Pulmonary artery (tissue), 1 donor: ENCODE results near the genes DPP8, MEGF11, MAP2K1 and SMAD6.

DNA sequence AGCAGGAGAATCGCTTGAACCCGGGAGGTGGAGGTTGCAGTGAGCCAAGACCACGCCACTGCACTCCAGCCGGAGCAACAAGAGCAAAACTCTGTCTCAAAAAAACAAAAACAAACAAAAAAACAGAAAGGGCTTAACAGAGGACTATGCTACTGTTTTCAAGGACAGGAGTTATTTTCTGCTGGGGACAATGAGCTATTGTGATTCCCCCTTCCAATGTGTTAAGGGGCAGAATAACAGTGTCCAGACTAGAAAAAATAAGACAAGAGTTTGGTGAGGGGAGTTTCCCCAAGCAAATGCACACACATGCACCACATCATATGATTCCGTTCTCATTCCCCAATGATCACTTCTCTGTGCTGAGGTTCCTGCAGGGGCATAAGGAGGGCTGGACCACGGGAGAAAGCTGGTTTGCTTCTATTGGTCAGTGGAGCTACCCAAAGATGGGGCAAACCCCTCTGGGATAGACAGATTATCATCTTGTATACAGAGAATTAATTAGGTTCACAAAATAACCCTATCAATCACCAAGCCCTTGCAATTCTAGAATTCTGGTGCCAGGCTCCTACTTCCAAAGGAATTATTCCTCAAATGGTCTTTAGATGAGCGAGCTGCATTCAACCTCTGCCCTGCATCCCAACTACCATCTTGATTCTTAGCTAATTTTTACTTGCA, 80.6 kb downstream of the RBPMS2 start:
- PRO-cap = no peak

DNA sequence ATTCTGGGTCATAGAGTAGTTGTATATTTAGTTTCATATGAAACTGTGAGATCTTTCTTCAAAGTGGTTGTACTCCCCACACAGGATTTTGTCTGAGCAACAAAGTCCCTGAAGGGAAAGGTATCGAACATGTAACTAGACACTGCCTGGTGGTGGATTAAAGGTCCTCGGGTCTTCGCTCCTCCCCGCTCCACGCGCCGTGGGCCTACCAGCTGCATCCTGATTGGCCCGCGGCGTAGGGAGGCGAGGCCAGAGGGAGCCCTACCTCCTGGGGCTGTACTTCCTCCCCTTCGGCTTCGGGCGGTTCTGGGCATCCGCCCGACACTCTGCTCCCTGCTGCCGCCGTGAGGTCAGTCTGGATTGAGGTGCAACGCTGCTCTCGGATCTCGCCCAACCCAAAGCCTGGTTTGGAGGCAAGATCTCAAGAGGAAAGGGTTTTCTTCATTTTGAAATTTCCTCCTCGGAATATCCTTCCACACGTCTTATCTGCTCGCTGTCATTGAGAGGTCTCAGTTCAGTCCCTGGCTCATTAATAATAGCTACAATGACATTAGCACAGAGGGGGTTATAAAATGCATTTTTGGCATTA, 6.0 kb upstream of the PLEKHO2 start:
- PRO-cap = bidirectional peak, plus-strand start at position 353 of the sequence, minus-strand start at position 191 of the sequence

DNA sequence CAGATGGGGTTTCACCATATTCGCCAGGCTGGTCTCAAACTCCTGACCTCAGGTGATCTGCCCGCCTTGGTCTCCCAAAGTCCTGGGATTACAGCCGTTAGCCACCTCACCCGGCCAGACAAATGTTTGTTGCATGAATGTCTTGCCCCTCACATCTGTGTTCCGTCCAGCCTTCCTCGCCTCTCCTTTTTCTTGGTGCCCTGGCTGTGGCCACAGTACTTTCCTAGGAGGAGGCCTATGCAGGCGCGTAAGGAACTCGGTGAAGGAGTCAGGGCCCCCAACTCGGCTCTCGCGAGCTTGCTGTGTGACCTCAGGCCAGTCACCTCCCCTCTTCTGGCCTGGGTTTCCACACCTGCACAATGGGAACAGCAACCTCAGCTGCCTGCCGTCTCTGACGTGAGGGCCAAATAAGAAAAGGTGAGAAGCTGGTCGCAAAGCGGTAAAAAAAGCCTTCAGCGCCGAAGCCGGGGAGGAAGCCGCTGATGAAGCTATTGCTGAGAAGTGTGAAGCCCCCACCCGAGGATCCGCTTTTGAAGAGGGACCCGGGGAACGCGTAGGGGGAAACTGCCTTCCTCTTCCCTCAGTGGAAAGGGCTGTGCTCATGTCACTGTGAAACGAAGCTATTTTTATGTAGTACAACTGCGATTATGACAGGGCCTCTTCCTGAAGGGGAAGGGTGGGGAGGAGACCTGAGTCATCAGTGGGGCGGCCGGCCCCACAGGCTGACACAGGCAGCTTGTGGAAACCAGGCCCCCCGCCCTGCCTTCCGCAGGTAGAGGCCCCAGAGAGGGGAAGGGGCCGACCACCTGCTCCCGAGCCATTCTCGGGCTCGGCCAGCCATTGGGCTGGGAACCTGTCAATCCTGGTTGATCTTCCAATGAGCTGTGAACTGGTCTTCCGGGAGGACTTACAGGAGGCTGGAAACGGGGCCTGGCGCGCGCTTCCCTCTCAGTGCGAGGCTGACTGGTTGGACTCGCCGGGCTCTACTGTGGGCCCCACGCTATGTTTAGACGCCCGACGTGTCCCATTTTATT, 18.1 kb upstream of the ANKDD1A start:
- PRO-cap = bidirectional peak, plus-strand start at position 951 of the sequence, minus-strand start at position 831 of the sequence

DNA sequence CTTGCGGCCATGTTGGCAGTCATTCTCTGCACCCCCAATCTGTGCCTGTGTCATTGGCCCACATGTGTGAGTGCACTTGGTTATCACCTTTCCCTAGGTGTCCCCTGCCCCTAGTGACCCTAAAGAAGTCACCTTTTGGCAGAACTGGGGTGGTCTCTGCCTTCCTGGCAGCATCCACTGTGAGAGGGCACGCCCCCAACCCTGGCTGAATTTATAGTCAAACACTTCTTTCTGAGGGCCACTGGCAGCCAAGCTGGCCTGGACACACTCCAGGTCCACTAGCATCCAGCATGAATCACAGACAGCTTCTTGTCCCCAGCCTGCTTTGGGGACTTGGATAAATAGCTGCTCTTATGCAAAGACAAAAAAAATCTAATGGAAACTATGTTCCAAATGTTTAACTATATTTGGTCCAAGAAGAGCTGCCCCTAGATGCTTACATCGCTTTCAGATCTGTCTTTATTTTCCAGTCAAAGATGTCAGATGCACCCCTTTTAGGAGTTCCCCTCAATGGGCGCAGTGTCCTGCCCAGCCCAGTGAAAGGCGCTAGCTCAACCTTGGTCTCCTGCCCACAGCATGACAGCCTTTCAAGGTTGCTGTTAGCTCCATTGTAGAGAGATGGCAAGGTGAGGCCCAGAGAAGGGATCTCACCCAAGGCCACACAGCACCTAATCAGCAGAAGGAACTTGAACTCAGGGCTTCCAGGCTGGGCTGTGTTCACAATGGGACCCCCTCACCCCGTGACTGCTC, 7.0 kb downstream of the RASL12 start:
- PRO-cap = no peak

GRCh38 chr15:65071065-65072024, 3.6 kb upstream of the RASL12 start:
- PRO-cap = no peak

DNA sequence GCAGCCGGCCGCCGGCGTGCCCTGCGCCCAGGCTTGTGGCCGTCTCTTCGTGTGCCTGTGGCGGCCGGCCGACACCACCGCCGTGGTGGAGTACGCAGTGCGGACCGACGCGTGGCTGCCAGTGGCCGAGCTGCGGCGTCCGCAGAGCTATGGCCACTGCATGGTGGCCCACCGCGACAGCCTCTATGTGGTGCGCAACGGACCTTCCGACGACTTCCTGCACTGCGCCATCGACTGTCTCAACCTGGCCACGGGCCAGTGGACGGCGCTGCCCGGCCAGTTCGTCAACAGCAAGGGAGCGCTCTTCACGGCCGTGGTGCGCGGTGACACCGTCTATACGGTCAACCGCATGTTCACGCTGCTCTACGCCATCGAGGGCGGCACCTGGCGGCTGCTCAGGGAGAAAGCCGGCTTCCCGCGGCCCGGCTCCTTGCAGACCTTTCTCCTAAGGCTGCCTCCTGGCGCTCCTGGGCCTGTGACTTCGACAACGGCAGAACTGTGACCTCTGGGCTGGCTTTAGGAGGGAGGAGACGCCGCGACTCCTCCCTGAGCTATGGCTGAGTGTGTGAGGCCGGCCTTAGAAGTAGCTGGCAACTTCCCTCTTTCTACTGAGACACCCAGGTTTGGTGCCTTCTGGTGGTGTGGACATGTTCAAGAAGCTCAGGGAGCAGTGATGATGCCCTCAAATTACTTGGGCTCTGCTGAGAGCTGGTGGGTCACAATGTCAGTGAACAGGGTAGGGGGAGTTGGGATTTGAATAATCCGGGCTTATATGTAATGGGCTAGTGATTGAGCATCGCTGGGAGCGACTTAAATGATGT, 1.4 kb downstream of the KBTBD13 start:
- PRO-cap = no peak

DNA sequence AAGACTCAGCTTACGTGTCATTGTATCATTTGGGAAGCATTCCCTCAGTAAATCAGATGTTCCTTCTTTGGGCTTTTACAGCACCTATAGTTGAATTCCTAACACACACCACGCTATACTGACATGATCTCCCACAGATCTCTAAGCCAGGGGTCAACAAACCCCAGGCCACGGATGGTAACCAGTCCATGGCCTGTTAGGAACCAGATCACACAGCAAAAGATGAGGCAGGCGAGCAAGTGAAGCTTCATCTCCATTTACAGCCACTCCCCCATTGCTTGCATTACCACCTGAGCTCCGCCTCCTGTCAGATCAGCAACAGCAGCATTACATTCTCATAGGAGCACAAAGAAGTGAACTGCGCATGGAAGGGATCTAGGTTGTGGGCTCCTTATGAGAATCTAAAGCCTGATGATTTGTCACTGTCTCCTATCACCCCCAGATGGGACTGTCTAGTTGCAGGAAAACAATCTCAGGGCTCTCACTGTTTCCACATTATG, 2.7 kb downstream of the PDCD7 start:
- PRO-cap = no peak

DNA sequence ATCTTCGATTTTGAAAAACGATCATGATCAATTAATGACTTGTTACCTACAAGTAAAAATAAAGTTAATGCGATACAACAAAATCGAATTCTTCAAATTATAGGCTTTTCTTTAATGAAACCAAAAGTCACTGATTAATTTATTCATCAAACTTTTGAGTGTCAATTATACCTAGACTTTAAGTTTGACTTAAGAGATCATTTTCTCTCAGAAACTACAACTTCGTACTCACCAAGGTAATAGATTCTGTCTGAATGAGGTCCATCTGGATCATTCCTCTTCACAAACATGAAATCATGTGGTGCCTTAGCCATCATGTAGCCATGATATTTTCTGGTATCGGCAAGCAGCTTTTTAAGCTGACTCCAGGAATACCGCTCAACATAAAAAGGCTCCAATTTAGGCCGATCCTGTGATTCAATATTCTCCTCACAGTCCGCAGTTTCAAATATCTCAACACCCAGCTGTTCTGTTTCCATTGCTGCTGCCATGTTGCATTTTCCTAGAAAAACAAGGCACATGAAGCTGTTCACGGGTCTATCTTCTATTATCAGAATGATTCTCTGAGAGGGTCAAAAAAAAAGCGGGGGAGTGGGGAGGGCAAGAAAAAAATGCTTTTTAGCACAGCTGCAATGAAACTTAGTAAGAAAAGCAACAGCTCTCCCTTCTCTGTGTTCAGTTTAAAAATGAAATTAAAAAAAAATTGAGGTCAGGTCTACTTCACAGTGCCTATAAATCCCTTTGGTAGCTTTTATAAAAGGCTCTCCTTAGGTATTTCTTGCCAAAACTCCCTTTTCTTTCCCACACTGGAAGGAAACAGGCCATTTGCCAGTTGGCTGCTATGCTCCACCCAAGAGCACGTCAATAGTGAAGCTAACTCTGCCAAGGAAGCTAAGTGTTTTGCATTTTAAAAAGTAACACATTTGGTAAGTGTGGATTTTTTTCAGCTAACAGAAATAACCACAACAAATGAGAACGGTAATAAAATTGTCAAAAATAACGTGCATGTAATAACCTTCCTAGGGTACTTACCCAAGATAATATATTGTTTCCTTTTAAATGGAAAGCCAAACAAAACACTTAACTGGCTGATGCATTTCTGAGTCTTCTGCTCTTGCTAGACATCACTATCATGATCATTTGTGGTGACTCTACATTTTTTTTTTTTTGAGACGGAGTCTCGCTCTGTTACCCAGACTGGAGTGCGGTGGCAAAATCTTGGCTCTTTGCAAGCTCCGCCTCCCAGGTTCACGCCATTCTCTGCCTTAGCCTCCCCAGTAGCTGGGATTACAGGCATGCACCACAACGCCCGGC, 5.0 kb downstream of the DPP8 start:
- PRO-cap = no peak

GRCh38 chr15:65516790-65518084, at the start of gene DPP8:
Gene DPP8 (minus strand): TSS chr15:65517689.
- PRO-cap = unidirectional peak, minus-strand start at chr15:65517680

- PRO-cap = no peak
Measured at GRCh38 chr15:65623877-65624533, 2.3 kb downstream of the SLC24A1 start.

DNA sequence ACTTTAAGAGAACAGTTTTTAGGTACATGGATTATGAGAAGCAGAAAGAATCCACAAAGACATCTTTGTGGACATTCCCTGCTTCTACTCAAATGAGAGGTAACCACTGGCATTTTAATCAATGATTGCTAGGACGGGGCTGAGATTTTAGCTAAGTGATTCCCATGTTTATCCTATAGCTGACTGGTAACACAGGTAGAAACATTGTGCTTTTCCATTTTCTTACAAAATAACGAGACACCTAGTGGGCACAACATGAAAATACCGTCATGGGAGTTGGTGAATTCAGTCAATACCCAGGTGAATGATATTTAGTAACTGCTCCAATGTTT, 37.0 kb upstream of the DENND4A start:
- PRO-cap = no peak

DNA sequence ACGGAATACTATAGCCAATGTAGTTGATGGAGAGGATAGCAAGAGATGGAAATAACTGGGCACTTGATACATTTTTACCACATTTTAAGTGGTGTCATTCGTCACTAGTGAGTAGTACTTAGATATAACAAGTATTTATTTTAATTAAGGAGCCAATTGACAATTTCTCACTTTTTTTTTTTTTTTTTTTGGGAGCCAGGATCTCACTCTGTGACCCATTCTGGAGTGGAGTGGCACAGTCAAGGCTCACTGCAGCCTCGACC, 9.5 kb downstream of the RAB11A start:
- PRO-cap = no peak

DNA sequence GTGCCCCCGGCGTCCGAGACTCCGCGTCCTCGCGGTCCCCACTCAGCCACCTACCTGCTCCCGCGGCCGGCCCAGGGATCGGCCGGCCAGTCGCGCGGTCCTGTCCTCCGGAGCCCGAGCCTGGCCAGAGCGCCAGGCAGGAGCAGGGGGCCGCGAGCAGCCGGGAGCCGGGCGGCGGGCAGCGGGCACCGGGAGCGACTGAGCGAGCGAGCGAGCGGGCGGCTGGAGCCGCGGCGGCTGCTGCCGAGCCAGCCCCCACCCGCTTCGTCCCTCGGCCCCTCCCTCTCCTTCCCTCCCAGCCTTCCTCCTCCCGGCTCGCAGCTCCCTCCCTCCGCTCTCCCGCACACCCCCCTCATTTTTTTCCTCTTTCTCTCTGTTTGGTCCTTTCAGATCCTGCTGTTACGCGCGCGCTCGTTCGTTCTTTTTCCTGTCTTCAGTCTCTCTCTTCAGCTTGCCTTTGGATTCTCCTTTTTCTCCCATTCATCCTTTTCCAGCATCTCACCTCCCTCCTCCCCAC, at the start of gene MEGF11:
Gene MEGF11 (minus strand): TSS at position 200 of the 517 bp plus-strand sequence.
- PRO-cap = unidirectional peak, minus-strand start at position 196 of the sequence; unidirectional peak, minus-strand start at position 200 of the sequence; bidirectional peak, plus-strand start at position 389 of the sequence, minus-strand start at position 273 of the sequence

GRCh38 chr15:66386494-66387710, at the start of gene MAP2K1:
Gene MAP2K1 (plus strand): TSS chr15:66386912.
- PRO-cap = bidirectional peak, plus-strand start at chr15:66386935, minus-strand start at chr15:66386688; bidirectional peak, plus-strand start at chr15:66387599, minus-strand start at chr15:66387512

- PRO-cap = no peak
Measured at GRCh38 chr15:66444056-66444389, 53.5 kb downstream of the SNAPC5 start.

DNA sequence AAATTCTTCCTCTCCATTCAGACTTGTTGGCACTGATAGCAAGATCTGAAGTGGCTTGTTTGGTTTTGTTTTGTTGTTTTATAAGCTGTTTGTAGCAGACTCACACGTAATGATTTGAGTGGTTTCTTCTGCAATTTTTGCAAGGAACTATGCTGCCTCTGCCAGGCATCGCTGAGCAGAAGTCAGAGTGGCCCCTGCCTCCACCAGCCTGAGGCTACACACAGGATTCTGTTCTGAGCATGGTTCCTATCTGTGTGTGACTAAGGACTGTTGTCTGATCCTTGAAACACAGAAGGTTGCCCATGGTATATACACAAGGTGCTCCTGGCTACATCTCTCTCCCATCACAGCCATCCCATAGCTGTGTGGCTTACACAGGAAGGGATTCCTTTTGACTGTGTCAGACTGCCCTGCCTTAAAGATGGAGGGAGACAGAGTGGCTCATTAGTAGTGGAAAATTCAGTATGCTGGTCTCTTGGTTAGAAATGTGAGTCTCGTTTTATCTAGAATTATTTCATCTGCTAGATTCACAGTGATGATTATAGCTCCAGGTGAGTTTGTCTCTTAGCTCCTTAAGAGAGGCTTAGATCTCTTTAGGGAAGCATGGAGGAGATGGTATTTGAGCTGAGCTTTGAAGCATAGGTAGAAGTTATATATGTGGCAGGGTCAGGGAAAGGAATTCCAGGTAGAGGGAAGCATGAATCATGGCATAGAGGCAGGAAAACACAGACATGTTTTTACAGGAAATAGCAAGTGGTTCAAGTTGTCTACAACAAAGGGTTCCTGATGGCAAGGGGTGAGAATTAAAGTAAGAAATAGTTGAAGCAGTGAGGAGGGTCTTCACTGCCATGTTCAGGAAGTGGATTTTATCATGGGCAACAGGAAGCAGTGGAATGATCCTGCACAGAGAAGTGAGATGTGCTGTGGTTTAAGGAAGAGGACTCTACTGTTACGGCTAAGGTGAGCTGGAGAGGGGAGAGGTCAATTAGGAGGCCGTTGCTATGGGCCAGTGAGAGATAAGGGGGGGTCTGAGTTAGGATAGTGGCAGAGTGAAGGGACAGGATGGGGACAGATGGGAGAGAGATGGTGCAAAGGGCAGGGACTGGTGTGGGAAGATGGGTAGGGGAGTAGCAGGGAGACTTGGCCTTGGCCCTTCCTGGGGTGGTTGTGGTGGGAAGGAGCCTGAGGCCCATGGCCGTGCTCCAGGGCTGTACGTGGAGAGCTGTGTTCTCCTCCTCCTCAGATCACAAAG, 37.4 kb downstream of the SNAPC5 start:
- PRO-cap = no peak

- PRO-cap = no peak
Measured at GRCh38 chr15:66505903-66506198, 725 bp downstream of the ZWILCH start.

GRCh38 chr15:66621199-66622731, 56.0 kb upstream of the LCTL start:
- PRO-cap = no peak

GRCh38 chr15:66701815-66702664, at the start of gene SMAD6:
Gene SMAD6 (plus strand): TSS chr15:66702236.
- PRO-cap = bidirectional peak, plus-strand start at chr15:66702333, minus-strand start at chr15:66702011

- PRO-cap = no peak
Measured at GRCh38 chr15:66704548-66705334, 2.7 kb downstream of the SMAD6 start.